ENCODE measurements around a stretch of chr11.

DNA sequence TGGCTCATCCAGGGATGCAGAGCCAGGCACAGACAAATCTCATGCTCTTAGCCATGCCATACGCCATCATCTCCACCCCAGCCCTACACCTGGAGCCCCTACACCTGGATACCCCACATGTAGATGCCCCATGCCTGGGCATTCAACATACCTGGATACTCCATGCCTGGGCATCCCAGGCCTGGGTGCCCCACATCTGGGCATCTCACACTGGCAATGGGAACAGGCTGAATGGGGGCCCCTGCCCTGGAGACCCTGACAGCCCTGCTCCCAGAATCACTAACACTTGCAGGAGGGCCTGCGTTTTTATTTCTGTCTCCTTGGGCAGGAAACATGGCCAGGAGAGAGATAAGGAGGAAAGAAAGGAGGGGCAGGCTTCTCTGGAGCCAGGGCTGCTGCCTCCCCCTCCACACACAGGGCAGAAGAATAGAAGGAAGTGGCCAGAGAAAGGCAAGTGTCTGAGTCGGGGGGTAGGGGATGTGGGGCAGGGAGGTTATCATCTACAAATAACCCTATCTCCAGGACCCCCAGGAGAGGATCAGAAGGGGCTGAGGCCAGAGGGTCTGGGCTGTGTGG lies 25.6 kb upstream of the TSPAN18 start:
- PRO-cap: no peak

GRCh38 chr11:44766203-44766817 lies 39.5 kb downstream of the TSPAN18 start:
- PRO-cap: no peak

DNA sequence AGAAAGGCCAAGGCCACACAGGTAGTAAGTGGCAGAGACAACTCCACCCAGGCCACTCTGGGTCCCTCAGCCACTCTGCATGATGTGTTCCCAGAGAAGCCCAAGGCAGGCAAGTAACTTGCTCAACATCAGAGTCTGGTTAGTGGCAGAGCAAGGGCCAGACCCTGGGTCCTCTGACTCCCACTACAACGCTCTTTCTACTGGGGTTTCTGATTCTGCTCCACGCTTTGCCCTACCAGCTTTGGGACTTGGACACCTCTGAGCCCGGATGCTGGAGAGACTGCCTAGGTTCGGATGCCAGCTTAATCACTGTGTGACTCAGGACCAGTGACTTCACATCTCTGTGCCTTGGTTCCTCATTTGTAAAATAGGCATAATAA lies 67.2 kb downstream of the TP53I11 start:
- PRO-cap: bidirectional peak, plus-strand start at position 55 of the sequence, minus-strand start outside the sequence

GRCh38 chr11:44939585-44939960 lies 11.1 kb downstream of the TP53I11 start:
- PRO-cap: no peak

- PRO-cap: unidirectional peak, plus-strand start at chr11:44949690; unidirectional peak, plus-strand start at chr11:44949938
Observed at GRCh38 chr11:44949112-44950020, 1.3 kb downstream of the TP53I11 start.

- PRO-cap: no peak
Observed at GRCh38 chr11:44977572-44978170, 27.0 kb upstream of the TP53I11 start.

DNA sequence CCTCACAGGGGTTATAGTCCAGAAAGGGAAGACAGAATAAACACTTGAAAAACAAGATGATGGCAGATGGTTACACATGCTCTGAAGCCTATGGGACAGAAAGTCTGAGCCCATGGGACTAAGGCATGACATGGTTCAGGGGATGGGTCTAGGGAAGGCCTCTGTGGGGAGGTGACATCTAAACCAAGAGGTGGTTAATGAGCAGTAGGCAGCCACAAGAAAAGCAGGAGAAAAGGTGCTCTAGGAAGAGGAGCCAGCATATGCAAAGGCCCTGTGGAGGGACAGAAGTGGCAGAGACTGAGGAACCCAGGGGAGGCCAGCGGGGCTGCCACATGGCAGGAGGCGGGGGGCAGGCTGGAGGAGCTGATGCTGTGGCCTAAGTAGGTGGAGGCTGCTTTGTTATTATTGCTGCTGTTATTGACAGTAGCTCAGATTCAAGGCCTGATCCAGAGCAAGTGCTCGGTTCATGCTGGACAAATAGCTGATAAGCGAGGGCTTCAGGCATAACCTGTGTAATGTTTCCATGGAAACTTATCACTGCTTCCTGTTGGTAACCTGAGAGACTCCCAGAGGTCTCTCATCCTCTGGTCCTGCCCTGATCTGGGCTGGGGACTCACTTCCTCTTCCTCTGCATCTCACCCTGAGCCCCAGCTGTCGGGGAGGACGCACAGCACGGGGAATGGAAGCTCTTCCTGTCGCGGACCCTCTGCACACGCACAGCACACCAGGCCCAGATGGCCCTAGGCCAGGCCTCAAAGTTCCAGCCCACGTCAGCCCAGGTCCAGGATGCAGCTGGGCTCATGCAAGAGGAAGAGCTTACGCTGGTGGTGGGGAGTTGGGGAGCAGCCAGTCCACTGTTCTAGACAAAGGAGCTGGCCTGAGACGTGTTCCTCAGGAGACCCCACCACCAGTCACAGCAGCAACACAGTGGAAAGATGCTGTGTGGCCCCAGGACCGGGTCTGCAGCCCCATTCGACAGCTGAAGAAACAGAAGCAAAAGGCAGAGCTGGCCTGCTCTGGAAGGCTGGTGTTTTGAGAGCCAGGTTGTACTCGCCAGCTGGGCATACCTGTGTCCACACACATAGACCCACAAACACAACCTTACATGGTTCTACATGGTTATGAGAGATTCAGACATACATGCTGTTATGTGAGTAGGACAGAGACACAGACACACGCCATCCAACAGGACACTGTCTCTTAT lies 75.3 kb upstream of the TP53I11 start:
- PRO-cap: no peak

- PRO-cap: unidirectional peak, minus-strand start at chr11:45266779
Observed at GRCh38 chr11:45266692-45267148, 19.4 kb downstream of the SYT13 start.

GRCh38 chr11:45280243-45280837 lies 5.8 kb downstream of the SYT13 start:
- PRO-cap: no peak

DNA sequence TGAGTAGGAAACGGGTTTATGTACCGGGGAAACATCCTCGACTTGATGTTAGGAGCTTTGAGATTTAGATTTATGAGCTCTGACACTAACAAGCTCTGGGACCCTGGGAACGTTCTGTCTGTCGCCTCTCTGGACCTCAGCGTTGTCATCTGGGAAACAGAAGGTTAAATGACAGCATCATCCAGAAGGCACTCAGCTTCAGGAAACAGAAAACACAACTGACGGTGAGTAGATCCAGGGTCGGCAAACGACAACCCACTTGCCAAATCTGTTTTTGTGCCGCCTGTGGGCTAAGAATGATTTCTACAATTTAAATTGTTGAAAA lies 46.9 kb upstream of the SYT13 start:
- PRO-cap: no peak

DNA sequence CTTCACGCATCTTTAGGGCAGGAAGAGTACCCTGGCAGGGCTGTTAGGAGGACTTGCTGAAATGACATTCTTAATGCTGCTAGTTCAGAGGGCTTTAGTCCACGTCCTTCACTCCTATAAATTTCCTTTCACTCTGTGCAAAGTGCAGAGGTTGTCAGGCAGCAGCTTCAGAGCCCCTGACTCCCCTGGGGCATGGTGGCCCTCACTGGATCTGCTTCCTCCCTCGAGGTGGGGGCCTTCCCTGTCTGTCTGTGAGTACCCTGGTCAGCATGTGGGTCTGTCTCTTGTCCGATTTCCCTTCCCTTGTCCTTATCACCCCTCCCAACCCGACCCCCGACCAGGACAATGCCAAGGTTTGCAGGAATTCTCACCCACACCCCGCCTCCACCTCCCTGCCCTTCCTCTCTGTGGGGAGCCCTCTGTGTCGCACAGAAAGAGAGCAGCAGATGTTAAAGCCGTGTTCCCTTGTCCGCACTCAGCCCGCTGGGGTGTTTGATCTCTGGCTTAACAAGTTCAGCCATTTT lies 124.5 kb upstream of the SYT13 start:
- PRO-cap: no peak

- PRO-cap: no peak
Observed at GRCh38 chr11:45554537-45554980, 110.9 kb downstream of the CHST1 start.

- PRO-cap: no peak
Observed at GRCh38 chr11:45798743-45799038, 6.3 kb upstream of the SLC35C1 start.

GRCh38 chr11:45904154-45905212 lies 2.6 kb downstream of the FREY1 start:
- PRO-cap: unidirectional peak, minus-strand start at chr11:45904691

DNA sequence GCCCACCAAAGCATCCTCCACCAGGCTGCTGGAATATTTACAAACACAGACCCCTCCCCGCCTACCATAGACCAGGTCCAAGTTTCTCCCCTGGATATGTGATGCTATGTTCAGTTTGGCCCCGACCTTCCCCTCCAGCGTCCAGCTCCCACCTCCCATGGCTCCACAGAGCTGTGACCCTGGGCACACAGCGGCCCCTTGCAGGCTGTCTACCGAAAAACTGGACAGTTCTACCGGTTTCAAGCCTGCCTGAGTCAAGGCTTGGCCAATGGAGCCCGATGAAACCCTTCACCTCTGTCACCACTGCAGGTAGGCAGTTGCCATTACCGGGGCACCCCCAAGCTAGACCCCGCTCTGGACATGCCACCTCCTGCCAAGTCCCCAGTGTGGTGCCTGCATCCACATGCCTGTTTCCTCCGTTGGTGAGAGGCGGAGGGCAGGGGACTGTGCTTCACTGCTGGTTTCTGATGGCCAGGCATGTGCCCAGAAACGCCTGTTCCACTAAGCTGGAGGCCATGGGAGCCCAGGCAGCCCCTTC lies 1.7 kb upstream of the FREY1 start:
- PRO-cap: no peak

GRCh38 chr11:45984210-45984686 lies 61.8 kb downstream of the LARGE2 start:
- PRO-cap: no peak

- PRO-cap: bidirectional peak, plus-strand start at chr11:46250662, minus-strand start at chr11:46250528
Observed at GRCh38 chr11:46250252-46250812, 27.1 kb upstream of the CREB3L1 start.

DNA sequence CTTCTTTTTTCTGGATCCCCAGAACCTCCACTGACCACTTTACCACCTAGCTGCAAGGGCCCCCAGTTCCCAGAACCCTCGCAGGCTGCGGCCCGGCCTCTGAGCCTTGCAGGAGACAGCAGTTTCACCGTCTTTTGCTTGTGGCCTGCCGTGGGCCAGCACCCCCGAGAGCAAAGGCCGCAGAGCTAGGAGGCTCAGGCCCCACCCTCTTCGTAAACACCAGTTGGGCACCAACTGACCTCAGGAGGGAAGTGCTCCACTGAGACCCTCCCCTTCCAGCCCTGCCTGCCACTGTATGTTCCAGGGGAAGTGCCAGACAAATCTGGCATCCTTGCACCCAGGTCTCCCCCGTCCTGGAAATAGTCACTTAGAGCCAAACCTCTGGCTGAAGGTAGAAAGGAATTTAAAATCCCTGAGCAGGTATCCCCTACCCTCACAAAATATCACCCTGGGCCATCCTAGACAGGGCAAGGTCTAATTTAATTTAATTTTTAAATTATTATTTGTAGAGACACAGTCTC lies 23.3 kb upstream of the CREB3L1 start:
- PRO-cap: bidirectional peak, plus-strand start at position 315 of the sequence, minus-strand start at position 160 of the sequence

- PRO-cap: no peak
Observed at GRCh38 chr11:46307662-46308093, 30.2 kb downstream of the CREB3L1 start.

- PRO-cap: no peak
Observed at GRCh38 chr11:46315040-46315383, 32.3 kb upstream of the DGKZ start.

Measured in mucosa of descending colon (tissue), 1 donor.